Pulmonary artery (tissue), 1 donor: Measurements from ENCODE around the genes LRRN2, CNTN2 and SLC26A9.

GRCh38 chr1:204555877-204556695, 39.9 kb downstream of the MDM4 start:
- PRO-cap: no peak

DNA sequence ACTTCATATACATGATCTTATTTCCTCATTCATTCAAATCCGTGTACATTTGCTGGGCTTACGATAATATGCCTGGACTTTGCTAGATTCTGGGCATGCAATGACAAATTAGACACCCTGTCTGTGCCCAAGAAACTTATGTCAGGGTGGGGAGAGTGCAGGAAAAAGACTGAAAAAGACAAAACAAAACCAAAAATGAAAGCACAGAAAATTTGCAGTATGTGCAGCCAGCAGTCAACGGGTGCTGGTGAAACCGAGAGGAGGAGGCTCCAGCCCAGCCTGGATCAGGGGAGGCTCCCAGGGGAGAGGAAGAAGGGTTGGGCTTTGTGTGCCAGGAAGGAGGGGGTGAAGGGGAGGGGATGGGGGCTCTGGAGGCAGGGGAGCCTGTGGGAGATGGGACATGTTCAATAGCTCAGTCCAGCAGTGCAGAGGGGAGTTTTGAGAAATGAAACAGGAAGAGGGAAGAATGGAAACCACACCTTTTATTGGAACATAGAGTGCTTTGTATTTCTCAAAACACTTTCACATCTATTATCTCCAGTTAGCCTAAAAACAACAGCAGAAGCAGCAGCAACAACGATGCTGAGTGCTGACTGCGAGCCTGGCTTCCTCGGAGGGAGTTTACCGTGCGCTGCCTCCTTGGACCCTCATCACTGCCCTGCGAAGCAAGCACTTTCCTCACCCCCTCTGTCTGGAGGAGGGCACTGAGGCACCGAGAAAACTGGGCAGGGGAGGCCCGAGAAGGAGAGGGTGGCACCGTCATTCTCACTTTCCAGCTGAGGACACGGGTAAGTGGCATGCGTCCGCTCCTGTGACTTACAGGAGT, 62.7 kb downstream of the MDM4 start:
- PRO-cap: no peak

- PRO-cap: no peak
Measured at GRCh38 chr1:204685281-204685992, at the start of gene LRRN2. TSS of gene LRRN2 (minus strand) at chr1:204685738.

DNA sequence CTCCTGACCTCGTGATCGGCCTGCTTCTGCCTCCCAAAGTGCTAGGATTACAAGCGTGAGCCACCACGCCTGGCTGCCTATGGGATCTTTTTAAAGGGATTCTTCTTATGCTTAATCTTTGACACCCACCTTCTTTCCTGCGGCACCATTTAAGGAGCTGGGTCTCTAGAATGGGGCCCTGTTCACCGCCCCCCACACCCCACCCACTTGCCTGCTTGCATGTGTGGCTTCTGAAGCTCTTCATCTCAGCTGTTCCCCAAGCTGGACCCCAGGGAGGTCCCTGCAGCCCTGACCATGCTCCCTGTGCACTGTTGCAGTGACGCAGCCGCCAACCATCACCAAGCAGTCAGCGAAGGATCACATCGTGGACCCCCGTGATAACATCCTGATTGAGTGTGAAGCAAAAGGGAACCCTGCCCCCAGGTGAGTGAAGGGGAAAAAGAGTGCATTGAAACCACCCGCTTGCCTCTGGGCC, 91.3 kb upstream of the CNTN2 start:
- PRO-cap: no peak

GRCh38 chr1:205013640-205014412, 29.2 kb upstream of the CNTN2 start:
- PRO-cap: no peak

DNA sequence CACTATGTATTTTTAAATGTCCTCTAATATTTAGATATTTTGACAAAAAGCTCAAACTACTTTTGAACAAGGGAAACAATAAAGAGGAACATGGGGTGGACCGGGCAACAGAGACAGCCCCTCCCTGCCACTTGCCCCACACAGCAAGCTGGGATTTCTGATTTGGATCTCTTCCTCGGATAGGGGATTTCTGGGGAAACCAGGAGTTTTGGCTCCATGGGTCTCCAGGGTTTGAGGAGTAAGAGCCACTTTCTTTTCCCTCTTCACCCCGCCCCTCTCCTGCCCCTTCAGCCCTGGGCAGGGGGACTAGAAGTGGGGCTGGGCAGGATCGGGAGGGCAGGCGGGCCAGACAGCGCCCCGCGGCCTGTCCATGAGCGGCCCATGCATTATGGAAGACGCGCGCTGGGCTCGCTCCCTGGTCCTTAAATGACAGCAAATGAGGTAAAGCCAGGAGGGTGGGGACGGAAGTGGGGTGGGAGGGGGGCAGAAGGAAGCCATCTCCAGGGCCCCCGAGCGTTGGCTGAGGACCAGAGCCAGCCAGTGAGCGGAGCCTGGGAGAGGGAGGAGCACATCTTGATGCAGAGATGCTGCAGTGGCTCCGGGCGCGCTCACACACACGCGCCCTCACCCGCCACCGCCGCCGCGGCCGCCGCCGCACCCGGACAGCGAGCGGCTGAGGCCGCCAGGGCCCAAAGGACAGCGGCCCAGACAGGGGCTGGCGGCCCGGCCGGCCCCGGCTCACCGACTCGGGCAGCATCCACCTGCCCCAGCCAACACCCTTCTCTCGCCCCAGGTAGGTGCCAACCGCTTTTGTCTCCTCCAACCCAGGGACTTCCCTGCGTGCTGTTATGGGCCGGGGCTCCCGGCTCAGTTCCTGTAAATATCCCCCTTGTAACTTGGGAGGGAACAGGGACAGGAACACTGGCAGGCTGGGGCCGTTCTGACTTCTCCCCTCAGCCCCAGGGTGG, at the start of gene CNTN2:
TSS of gene CNTN2 (plus strand) at position 611 of the 968 bp plus-strand sequence.
- PRO-cap: no peak

DNA sequence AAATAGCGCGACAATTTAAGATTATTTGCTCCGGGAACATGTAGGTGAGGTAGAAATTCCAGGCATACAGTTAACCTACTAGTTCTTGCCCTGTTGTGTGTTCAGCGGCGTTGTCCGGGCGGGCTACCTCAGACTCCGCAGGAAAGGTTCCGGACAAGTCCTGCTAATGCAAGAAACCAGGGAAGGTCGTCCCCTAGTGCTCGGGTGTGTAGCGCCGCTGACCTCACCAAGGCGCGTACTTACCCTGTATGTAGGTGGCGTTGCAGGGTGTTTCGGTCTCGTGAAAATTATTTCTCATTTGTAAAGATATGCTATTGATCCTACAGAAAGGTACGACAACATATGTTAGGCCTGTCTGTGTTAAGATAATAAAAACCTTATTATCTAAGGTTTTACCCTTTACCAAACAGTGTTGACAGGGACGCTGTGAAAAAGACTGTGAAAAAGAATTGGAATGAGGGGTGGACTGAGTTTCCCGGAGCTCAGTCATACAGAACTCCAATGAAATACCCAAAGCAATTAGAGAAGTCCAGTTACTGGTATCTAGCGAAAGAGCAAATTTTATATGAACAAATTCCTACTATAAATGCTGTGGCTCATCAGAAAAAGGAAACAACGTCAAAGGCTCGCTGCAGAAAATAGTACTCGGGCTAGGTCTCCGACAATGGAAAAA, 523 bp upstream of the RBBP5 start:
- PRO-cap: bidirectional peak, plus-strand start at position 131 of the sequence, minus-strand start outside the sequence; unidirectional peak, plus-strand start at position 196 of the sequence

- PRO-cap: no peak
Measured at GRCh38 chr1:205169160-205170200, 42.0 kb downstream of the DSTYK start.

- PRO-cap: no peak
Measured at GRCh38 chr1:205270704-205271225, 43.0 kb downstream of the TMCC2 start.

DNA sequence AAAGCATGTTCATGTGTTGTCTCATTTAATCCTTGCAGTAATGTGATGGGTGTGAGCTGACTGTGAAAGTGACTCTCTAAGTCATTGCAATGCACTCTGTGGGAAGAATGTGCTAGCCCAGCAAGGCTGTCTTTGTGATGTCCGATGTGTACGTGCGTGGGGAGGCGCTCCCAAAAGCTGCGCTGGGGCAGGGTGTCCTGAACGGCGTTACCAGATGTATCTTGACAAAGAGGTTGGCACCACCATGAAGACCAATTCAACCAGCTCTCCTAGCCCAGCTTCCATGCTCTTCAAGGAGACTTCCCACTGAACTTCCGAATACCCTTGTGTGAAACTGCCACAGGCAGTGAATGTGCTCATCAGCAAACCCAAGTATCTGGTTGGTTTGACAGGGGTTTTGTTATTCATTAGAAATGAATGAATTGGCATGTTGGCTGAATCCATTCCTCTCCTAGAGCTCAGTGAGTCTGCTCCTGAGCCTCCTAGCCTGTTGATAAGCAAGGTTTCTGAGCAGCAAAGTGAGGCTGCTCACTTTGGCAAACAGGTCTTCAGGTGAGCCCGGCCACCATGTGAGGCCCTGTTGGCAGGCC, 28.0 kb downstream of the NUAK2 start:
- PRO-cap: no peak

- PRO-cap: no peak
Measured at GRCh38 chr1:205320586-205321060, 922 bp downstream of the NUAK2 start.

DNA sequence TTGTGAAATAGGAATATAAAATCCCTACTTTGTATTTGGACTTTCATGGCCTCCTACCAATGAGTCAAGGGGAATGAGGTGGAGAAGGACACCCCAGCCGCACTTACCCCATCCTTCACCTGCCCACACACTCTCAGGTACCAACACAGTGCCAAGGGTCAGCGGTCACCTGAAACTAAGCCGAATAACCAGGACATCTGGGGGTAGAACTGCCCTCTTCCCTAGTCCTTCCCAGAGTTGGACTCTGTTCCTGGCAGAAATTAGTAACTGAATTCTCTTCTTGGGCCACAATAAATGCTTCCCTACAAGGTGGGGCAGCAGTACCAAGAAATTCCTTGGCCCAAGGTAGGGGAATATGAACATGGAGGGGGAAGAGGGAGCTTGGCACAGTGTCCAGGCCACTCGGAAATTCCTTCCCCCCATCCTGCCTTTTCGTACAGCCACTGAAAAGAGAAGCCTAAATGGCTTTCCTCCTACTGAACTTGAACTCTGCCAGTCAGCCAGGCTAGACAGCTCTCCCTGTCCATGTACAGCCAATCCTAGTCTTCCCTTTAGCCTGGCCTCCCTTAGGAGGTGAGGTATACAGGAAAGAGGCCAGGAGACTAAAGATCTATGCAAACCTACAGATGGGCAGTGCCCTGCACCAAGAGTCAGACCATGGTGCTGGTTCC, 7.2 kb downstream of the SLC45A3 start:
- PRO-cap: no peak

- PRO-cap: no peak
Measured at GRCh38 chr1:205714192-205715163, 34.2 kb upstream of the SLC45A3 start.

DNA sequence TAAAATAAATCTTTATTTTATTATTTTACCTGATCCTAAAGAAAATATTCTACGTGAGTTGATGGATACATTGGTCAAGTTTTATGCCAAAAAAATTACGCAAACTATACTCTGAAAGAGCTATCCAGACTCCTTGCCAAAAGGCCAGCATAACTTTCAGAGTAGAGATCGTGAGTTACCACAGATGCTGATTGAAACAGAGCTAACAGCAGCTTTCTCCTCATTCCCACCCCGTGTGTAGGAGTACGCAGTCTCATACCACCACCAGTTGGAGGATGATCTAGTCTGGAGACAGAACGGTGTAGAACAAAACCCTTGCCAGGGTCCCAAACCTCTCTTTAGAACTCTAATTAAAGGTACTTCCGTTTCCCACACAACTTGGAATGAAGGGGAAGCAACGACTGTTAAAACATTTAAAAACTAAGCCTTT, 1.6 kb downstream of the NUCKS1 start:
- PRO-cap: no peak

DNA sequence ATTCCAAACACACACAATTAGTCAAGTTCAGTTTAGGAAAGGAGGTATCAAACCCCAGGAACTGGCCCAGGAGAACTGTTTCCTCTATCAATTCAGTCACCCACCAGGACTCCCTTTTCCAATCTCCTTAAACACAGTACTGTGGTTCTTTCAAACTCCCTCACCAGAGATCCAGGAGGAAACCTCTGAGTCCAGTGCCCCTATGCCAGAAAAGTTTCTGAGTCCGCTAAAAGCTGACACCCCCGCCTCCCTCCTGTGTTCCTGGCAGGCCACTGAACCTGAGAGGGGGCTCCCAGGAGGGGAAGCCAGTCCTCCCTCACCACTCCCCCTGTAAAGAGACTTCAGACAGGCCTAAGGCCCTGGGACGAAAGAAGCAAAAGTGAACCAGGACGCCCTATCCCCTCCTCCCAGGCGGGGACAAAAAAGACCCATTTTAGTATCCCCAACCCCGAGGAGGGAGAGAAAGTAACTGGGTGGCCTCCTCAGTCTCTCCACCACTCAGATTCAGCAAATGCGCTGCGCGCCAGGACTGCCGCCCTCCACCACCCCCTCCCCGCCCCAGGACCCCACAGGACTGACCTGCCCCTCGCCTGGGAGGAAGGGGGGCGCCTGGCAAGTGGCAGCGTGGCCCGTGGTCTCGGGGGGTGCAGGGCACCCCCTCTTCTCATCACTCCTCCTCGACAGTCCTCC, 624 bp downstream of the SLC41A1 start:
- PRO-cap: bidirectional peak, plus-strand start at position 485 of the sequence, minus-strand start at position 500 of the sequence

DNA sequence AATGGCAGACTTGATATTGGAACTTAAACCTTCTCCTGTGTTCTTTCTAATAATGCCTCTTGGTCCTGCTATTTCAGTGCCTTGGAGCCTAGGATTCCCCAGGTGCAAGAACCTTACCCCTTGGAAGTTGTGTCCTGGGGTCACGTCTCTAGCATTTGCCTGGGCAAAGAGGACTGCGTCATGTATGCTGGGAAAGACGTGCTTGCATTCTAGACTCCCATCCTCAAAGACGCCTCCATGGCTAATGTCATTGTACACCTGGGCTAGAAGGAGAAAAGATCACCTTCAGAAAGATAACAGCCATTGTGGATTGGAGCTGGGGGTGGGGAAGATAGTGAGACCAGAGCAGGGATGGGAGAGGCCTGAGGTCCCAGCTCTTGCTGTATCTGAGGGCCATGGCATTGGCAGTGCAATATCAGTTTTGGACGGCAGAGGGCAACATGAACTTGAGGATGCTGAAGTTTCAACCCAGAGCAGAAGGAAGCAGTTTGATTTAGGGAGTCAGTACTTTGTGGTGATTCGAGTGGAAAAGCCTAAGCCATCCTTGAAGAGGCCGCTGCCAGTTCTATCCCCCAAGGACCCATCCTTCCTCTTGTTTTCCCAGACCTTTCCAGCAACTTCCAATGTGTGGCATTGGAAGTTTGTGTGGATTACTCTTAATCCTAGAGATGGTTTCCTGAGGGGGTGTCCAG, 24.4 kb downstream of the SLC26A9 start:
- PRO-cap: no peak

GRCh38 chr1:205943307-205943712, at the start of gene SLC26A9:
TSS of gene SLC26A9 (minus strand) at chr1:205943456.
- PRO-cap: no peak

DNA sequence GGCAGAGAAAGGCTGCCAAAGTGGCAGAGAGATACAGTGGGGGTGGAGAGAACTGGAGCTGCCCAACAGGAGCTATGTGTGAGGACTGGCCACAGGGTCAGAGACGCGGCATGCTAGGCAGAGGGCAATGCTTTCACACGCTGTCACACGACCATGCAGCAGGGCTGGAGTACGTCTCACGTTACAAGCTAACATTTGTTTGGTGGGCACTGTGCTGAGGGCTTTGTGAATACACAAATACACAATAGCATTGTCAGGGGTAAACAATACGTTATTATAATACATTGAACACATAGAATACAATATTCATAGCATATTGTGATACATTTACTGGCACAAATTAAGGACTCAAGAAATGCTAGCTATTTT, 4.7 kb downstream of the RAB7B start:
- PRO-cap: no peak

GRCh38 chr1:206083256-206083656, 30.3 kb downstream of the RHEX start:
- PRO-cap: no peak

GRCh38 chr1:206444967-206445605, 25.2 kb upstream of the IKBKE start:
- PRO-cap: no peak